ENCODE measurements around the gene CDPF1.

DNA sequence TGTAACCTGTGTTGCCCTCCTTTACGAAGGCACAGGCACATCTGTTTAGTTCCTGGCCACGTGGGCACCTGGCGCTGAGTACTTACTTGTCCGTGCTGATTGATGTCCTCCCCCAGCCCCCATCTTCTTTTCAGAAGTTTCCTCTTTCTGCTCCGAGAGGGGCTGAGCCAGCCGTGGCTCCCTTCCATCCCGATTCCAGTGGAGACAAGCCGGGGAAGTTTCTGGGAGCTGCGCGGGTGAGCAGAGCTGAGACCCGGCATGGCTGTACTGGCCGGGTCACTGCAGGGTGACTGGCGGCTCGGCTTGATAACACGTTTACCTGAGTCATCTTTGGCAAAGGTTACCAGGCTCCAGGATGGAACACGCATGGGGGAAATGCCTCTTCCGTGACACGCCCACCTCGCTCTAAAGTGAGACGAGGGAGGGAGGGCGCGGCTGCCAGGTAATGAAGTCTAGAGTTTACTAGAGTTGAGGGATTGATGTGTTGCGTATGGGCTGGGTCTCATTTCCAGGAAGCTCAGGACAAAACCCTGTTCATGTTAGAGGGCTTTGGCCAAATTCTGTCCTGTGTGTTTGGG, 45.4 kb upstream of the ATXN10 start:
- PRO-cap = bidirectional peak, plus-strand start at position 408 of the sequence, minus-strand start at position 269 of the sequence
- RAMPAGE, long total RNA, 4 experiments = no peak in any of the 4 experiments

DNA sequence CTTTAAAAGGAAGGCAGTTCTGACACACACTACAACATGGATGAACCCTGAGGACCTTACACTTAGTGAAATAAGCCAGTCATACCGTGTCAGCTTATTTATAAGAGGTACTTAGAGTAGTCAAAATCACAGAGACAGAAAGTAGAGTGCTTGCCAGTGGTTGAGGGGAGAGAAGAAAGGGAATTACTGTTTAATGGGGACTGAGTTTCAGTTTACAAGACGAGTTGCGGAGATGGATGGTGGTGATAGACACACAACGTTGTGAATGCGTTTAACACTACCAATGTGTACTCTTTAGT, 146.0 kb downstream of the WNT7B start:
- PRO-cap = no peak
- RAMPAGE, long total RNA, 4 experiments = no peak in any of the 4 experiments

- PRO-cap = no peak
- RAMPAGE, long total RNA, 4 experiments = no peak in any of the 4 experiments
Measured at GRCh38 chr22:45906015-45906411, 70.9 kb downstream of the WNT7B start.

DNA sequence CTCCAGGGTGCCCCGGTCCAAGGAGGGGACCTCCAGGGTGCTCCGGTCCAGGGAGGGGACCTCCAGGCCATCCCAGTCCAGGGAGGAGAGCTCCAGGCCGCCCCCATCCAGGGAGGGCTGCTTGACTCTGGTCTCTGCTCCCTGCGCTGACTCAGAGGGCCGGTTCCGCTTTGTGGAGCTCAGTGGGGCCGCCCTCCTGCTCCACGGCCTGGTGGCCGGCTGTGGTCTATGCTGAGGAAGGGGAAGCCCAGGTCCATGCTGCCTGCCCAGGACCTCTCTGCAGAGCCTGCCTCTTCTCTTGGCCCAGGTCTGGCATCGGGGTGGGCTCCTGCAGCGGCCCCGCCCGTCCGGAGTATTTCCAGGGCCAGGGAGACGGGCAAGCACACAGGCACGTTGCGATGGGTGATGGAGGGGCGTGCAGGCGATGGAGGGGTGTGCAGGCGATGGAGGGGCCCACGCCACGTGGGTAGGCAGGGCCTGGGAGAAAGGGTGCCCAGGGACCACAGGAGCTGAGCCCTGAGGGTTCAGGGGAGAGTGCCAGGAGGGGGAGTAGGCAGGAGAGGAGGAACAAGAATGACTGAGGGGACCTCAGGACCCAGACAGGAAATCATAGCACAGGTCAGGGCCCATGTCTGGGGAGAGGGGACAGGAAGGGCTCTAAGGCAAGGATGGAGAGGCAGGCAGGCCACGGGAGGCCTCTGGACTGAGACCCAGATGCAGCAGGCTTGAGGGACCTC, 19.7 kb upstream of the WNT7B start:
- PRO-cap = no peak
- RAMPAGE, long total RNA, 4 experiments = no peak in any of the 4 experiments

- PRO-cap = no peak
- RAMPAGE, long total RNA, 4 experiments = no peak in any of the 4 experiments
Measured at GRCh38 chr22:46038455-46038978, 61.6 kb upstream of the WNT7B start.

GRCh38 chr22:46055081-46055842, 78.3 kb upstream of the WNT7B start:
- PRO-cap = no peak
- RAMPAGE, long total RNA, 4 experiments = no peak in any of the 4 experiments

- PRO-cap = unidirectional peak, plus-strand start at chr22:46065295
- RAMPAGE, long total RNA, 4 experiments = no peak in any of the 4 experiments
Measured at GRCh38 chr22:46064973-46065564, 85.3 kb upstream of the PPARA start.

- PRO-cap = unidirectional peak, minus-strand start at chr22:46075420; unidirectional peak, minus-strand start at chr22:46075465
- RAMPAGE, long total RNA, 4 experiments = no peak in any of the 4 experiments
Measured at GRCh38 chr22:46074857-46075676, 75.3 kb upstream of the PPARA start.

- PRO-cap = bidirectional peak, plus-strand start at chr22:46078976, minus-strand start at chr22:46078808
- RAMPAGE, long total RNA, 4 experiments = no peak in any of the 4 experiments
Measured at GRCh38 chr22:46078512-46079469, 71.5 kb upstream of the PPARA start.

DNA sequence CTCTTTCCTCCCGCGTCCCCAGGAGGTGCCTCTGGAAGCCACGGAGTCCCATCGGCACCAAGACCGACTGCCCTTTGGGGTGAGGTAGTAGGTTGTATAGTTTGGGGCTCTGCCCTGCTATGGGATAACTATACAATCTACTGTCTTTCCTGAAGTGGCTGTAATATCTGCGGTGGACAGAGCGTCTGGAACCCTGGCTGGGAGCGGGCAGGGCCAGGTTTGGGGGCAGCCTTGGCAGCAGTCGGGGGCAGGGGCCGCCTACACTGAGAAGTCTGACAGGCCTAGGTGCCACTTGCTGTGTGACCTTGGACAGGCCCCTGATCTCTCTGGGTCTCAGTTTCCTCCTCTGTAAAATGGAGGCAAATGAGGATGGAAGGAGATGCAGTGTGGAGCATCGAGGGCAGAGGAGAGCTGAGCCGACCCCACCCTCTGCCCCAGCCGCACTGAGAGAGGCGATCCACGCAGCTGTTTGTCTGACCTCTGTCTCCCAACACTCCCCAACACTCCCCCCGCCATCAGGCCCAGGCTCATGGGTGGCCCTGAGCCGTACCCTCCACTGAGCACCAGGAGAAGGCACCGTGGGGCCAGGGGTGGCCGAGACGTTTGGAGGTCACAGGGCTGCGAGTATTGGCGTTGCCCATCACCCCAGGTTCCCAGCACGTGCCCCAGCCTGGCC, 37.5 kb upstream of the PPARA start:
- PRO-cap = no peak
- RAMPAGE, long total RNA, 4 experiments = no peak in any of the 4 experiments

DNA sequence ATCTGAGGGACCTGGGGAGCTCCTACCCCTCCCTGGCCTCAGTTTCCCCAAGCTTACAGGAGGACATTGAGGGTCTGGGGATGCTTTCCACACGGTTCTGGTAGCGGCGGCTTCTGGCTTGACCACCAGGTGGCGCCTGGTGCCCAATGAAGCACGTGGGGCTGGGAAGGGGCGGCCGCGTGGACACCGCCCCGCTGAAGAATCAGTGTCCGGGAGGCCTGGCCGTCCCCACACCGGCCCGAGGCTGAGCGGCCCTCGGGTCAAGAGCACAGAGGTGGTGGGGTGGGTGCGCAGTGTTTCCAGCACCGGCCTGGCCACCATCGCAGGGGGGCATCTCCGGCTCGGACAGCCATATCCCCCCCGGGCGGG, 27.9 kb upstream of the PPARA start:
- PRO-cap = no peak
- RAMPAGE, long total RNA, 4 experiments = no peak in any of the 4 experiments

- PRO-cap = bidirectional peak, plus-strand start at chr22:46149350, minus-strand start at chr22:46149167; bidirectional peak, plus-strand start at chr22:46149935, minus-strand start at chr22:46149845
- RAMPAGE, long total RNA, 4 experiments = no peak in any of the 4 experiments
Measured at GRCh38 chr22:46149280-46150198, 787 bp upstream of the PPARA start.

DNA sequence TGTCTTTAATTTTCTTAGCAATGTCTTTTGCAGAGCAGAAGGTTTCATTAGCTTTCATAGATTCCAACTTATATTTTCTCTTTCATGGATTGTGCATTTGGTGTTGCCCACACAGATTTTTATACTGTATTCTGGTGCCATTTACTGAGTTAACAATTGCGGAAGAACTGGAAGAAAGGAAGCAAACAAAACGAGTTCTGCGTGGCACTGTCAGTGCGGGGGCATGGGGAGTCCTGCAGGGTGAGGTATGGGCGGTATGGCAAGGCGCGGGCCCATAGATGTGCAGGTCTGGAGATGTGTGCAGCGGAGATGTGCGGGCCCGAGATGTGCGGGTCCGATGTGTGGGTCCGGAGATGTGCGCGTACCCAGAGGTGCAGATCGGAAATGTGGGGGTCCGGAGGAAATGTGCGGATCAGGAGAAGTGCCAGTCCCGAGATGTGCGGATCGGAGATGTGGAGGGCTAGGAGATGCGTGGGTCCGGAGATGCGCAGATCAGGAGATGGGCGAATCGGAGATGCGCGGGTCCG, 36.1 kb downstream of the CDPF1 start:
- PRO-cap = no peak
- RAMPAGE, long total RNA, 4 experiments = no peak in any of the 4 experiments

GRCh38 chr22:46239347-46240646, 10.3 kb downstream of the CDPF1 start:
- PRO-cap = no peak
- RAMPAGE, long total RNA, 4 experiments = no peak in any of the 4 experiments

GRCh38 chr22:46244983-46245997, 4.8 kb downstream of the CDPF1 start:
- PRO-cap = no peak
- RAMPAGE, long total RNA, 4 experiments = no peak in any of the 4 experiments

- PRO-cap = bidirectional peak, plus-strand start at chr22:46250396, minus-strand start at chr22:46250239
- RAMPAGE, long total RNA, 4 experiments = start-site peak on the plus strand in 2 of 4 experiments, at chr22:46250389-46250438 at its widest, 7 to 12 reads per replicate; start-site peak on the minus strand in 3 of 4 experiments, at chr22:46250270-46250297 at its widest, 7 to 44 reads per replicate
Measured at GRCh38 chr22:46250043-46251133, at the start of gene CDPF1. Gene CDPF1, minus strand, starts transcription at chr22:46250293.

DNA sequence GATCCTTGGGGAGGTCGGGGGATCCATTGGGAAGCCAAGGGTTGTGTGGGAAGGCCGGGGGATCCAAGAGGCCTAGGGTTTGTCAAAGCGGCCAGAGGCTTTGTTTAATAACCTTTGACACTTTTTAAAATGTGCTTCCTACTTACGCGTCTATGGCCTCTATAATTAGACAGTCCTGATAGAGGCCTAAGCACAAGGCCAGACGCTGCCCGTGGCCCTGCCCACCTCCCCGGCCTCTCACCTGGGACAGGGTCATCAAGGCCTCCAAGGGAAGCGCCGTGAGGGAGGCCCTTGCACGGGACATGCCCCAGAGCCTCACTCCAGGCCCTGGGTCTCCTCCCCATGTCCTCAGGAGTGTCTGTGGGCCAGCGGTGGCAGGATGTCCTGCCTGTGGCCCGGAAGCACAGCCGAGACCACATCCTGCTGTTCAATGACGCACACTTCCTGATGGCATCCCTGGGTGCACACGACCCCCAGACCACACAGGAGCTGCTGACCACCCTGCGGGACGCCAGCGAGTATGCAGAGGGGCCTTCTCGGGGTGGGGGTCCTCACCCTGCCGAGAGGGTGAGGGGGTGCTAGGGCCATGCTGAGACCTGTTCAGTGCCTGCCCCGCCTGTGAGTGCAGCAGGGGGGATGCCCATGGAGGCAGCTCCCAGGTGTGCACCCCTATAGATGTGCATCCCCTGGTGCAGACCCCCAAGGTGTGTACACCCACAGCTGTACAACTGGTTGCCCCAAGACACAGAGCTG, 8.4 kb upstream of the GTSE1 start:
- PRO-cap = unidirectional peak, minus-strand start at position 350 of the sequence
- RAMPAGE, long total RNA, 4 experiments = no peak in any of the 4 experiments

GRCh38 chr22:46295342-46295956, 1.2 kb upstream of the GTSE1 start:
- PRO-cap = no peak
- RAMPAGE, long total RNA, 4 experiments = no peak in any of the 4 experiments

GRCh38 chr22:46366754-46367367, 31.3 kb downstream of the TRMU start:
- PRO-cap = no peak
- RAMPAGE, long total RNA, 4 experiments = no peak in any of the 4 experiments

DNA sequence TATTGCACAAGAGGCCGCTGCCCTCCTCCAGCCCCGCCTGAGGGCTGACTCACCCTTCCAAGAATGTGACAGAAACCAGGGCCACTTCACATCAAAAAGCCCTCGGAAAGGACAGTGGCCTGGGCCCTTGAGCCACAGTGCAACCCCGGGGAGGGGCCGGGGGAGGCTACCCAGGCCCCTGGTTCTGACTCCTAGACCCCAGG, 42.2 kb downstream of the TRMU start:
- PRO-cap = no peak
- RAMPAGE, long total RNA, 4 experiments = no peak in any of the 4 experiments